Amniotic epithelial cell (primary cell): ENCODE data around the gene ADGRB3.

DNA sequence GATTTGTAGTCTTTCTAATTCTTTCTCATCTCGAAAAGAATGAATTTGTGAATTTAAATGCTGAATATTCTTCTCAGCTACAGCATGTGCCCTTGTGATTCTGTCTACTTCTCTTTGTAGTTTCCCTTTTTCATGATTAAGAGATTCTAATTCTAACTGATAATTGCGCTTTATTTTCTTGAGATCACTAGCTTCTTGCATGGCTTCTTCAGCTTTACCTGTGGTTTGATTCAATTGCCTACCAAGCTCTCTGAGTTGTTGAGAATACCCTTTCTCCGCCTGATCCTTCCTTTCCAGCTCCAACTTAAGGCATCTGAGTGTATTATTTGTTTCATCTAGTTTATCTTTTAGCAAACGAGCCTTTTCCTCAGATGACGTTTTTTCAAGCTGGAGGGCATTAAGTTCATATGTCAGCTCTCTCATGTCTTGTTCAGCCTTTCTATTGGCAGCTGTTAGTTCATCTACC, 335.1 kb downstream of the DST start:
- RRBS, result no CpG with 5 or more reads among the region's 5 CpGs

- RRBS, result no CpG with 5 or more reads among the region's 4 CpGs
Observed at GRCh38 chr6:56713215-56713788, 241.3 kb downstream of the DST start.

- RRBS, result no CpG with 5 or more reads among the region's 12 CpGs
Observed at GRCh38 chr6:57288132-57288742, 29.2 kb upstream of the PRIM2 start.

GRCh38 chr6:63410869-63411572, 91.2 kb upstream of the LGSN start:
- RRBS, result no CpG with 5 or more reads among the region's 6 CpGs

GRCh38 chr6:63478274-63478473, 94.1 kb upstream of the PTP4A1 start:
- RRBS, result no CpG with 5 or more reads among the region's 2 CpGs

DNA sequence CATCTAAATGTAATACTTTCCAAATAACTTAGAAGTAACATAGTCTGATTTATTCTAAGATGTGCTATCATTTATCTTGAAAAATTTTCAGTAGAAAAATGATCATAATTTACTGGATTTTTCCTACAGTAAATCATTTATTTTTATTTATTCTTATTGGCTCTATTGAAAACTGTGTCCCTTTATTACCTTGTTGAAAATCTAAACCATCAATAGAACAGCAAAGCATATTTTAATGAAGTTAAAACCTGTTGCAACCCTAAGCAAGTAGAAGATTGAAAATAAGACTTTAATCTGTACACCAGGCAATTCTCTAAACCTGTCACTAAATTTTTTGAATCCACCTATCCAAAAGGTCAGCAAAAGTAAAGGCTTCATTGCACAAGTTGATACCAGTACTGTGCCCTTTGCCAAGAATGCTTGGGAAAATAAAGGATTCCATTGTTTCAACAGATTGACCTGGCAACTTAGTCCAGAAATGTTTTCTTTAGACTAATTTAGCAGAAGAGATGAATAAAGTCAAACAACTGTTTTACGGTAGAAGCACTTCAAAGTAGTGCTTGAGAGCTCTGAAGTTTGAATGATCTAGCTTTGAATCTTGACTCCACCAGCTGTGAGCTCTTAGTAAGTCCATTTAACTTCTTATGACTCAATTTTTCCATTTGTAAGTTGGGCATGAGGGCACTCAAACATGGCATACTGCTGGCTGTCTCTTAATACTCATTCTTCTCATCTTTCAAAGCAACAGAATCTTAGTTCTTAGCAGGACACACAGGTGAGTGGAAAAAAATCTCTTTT, 56.2 kb upstream of the PTP4A1 start:
- RRBS, result no CpG with 5 or more reads among the region's 1 CpG

DNA sequence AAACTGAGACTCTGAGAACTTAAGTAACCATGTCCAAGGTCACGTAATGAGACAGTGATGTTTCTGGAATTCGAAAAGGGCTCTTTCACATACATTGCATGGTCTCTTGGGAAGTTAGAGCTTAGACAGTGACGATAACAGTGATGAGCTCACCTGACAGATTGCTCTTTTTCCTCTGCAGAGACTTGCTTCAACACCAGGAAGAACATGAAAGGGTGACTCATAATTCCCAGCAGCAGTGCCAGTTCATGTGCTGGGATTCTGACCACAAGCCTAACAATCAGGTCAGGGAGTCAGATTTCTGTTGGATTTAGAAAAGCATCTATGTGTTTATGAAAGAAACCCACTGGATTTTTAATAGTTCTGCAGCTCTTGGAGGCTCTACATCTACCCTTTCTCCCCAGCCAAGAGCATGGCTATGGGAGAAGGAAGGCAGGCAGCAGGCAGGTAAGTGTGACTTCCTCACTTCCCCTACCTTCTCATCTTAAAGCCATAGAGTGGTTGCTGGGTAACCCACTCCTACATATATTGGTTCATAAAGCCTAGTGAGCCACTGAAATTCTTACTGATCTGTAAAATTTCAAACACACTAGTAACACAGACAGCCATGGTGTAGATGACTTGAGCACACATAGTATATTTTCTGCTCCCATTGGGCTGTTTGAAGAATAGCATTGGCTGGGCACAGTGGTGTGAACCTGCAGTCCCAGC, 44.5 kb upstream of the PTP4A1 start:
- RRBS, result no CpG with 5 or more reads among the region's 3 CpGs

- RRBS, result no CpG with 5 or more reads among the region's 1 CpG
Observed at GRCh38 chr6:63565348-63565978, 6.8 kb upstream of the PTP4A1 start.

GRCh38 chr6:63575447-63575917, 3.2 kb downstream of the PTP4A1 start:
- RRBS, result no CpG with 5 or more reads among the region's 2 CpGs

DNA sequence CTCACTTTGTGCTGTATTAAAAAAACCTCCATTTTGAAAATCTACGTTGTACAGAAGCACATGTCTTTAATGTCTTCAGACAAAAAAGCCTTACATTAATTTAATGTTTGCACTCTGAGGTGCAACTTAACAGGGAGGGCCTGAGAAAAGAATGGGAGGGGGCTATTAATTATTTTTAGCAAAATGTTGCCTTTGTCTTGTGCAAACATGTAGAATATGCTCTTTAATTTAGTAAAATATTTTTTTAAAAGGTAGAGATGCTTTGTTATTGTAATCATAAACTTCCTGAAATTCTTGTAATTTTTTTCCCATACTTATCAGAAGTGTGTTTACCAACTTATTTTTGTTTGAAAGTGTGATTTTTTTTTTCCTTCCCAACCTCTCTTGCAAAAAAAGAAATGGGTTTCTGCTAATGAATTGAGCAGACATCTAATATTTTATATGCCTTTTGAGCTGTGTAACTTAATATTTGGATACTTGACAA, 8.5 kb downstream of the PTP4A1 start:
- RRBS, result no CpG with 5 or more reads among the region's 1 CpG

DNA sequence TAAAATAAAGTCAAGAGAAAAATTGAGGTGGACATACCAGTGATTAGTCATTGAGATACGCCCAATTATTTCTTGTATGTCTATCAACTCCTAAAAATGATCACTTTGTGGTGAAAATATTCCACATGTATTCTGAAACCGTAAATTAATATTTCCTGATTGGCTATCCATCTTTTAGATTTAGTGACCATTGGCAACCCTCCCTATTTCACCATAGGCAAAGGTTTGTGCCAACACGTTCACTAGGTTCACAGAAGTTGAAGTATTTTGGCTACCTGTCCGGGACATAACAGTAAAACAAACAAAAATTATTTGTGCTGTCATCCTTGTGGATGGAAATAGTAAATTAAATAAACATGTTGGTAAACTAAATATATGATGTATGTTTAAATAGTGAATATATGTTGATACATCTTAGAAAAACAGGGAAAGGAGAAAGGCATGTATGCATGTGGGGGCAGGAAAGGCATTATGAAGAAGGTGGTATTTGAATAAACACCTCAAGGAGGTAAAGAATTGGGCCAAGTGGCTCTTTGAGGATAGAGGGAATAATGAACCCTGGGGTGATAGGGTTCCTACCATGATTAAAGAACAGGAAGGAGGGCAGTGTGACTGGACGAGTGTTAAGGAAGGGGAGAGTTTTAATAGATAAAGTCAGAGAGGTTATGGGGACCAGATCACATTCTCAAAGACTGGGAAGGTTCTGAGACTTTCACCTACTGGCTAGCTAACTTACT, 97.1 kb downstream of the PHF3 start:
- RRBS, result no CpG with 5 or more reads among the region's 5 CpGs

- RRBS, result no CpG with 5 or more reads among the region's 5 CpGs
Observed at GRCh38 chr6:68038869-68039541, 596.1 kb upstream of the ADGRB3 start.

- RRBS, result no CpG with 5 or more reads among the region's 19 CpGs
Observed at GRCh38 chr6:68040074-68041148, 594.7 kb upstream of the ADGRB3 start.

GRCh38 chr6:68634267-68635227, 535 bp upstream of the ADGRB3 start:
- RRBS, result 3% methylated on average over 20 of the region's 73 CpGs

DNA sequence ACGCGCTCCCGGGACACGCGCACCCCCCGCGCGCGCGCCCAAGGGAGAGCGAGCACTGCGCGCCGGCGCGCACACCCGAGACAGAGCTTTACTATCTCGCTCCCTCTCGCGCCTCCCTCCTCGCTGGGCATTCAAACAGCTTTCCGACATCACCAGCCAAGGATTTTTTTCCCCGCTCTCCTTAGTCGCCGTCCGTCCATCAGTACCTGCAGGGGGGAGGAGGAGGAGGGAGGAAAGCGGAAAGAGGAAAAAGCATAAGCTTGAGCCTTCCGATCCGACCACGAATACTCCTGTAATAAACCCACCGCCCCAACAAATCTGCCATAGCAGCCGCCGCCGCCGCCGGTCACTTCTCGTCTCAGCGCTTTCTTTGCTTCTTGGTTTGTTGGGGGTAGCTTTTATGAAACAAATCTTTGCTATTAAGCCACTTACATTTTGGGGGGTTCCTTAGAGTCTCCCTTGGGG, at the start of gene ADGRB3:
TSS of gene ADGRB3 (plus strand) at position 55 of the 465 bp plus-strand sequence.
- RRBS, result 2% methylated on average over 14 of the region's 38 CpGs

- RRBS, result no CpG with 5 or more reads among the region's 13 CpGs
Observed at GRCh38 chr6:69233157-69233619, 563.6 kb downstream of the LMBRD1 start.

GRCh38 chr6:69795394-69796012, 1.3 kb downstream of the LMBRD1 start:
- RRBS, result no CpG with 5 or more reads among the region's 6 CpGs

- RRBS, result no CpG with 5 or more reads among the region's 7 CpGs
Observed at GRCh38 chr6:70398878-70400084, 14.0 kb upstream of the FAM135A start.

- RRBS, result no CpG with 5 or more reads among the region's 6 CpGs
Observed at GRCh38 chr6:70414244-70414555, 892 bp downstream of the FAM135A start.

GRCh38 chr6:71289865-71290074, 1.2 kb downstream of the OGFRL1 start:
- RRBS, result no CpG with 5 or more reads among the region's 4 CpGs